SK-MEL-5 (cell line): ENCODE measurements around a stretch of chr11.

GRCh38 chr11:46342113-46342695 lies 5.1 kb upstream of the DGKZ start:
RAMPAGE:
- cytosol, long total RNA: no peak
- long total RNA: no peak
- nucleus, long total RNA: no peak

GRCh38 chr11:46348067-46348658 lies 900 bp downstream of the DGKZ start:
RAMPAGE:
- cytosol, long total RNA: no peak
- long total RNA: no peak
- nucleus, long total RNA: no peak

RAMPAGE:
- cytosol, long total RNA: no peak
- long total RNA: no peak
- nucleus, long total RNA: no peak
These were observed 4.8 kb downstream of the DGKZ start for GRCh38 chr11:46351599-46352854.

RAMPAGE:
- cytosol, long total RNA: no peak
- long total RNA: no peak
- nucleus, long total RNA: no peak
These were observed 11.6 kb downstream of the AMBRA1 start for GRCh38 chr11:46582043-46582734.

RAMPAGE:
- cytosol, long total RNA: no peak
- long total RNA: no peak
- nucleus, long total RNA: no peak
These were observed 6.9 kb downstream of the ARHGAP1 start for GRCh38 chr11:46693437-46694088.

GRCh38 chr11:46912485-46913309 lies 5.7 kb downstream of the LRP4 start:
RAMPAGE:
- cytosol, long total RNA: no peak
- long total RNA: no peak
- nucleus, long total RNA: no peak

RAMPAGE:
- cytosol, long total RNA: no peak
- long total RNA: no peak
- nucleus, long total RNA: no peak
These were observed 97.8 kb downstream of the ARFGAP2 start for GRCh38 chr11:47078801-47079345.

RAMPAGE:
- cytosol, long total RNA: no peak
- long total RNA: no peak
- nucleus, long total RNA: no peak
These were observed 23.3 kb downstream of the ARFGAP2 start for GRCh38 chr11:47153361-47153819.

RAMPAGE:
- cytosol, long total RNA: no peak
- long total RNA: no peak
- nucleus, long total RNA: no peak
These were observed 15.7 kb downstream of the ARFGAP2 start for GRCh38 chr11:47160729-47161698.

DNA sequence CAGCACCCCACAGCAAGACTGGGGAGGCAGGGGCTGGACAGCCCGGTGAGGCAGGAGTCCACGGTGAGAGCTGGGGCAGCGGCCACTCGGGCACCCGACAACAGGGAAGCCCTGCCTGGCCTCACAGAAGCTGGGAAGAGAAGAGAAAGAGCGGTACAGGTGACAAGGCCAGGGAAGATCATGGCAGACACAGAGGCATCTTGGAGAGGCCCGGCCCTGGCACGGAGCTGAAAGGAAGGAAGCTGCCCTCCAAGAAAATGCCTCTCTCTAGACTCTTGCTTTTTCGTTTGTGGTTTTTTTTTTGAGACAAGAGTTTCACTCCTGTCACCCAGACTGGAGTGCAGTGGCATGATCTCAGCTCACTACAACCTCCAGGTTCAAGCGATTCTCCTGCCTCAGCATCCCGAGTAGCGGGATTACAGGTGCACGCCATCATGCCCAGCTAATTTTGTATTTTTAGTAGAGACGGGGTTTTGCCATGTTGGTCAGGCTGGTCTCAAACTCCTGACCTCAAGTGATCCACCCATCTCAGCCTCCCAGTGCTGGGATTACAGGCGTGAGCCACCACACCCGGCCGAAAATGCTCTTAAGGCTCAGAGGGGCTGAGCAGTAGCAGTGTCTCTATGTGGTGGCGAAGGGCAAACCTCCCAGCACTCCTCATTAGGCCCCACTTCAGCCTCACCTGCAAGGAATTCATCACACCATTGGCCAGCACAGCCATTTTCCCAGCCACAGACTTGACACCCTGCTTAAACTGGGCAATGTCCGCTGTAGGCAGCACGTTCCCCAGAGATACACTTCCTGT lies 10.9 kb downstream of the ARFGAP2 start:
RAMPAGE:
- cytosol, long total RNA: no peak
- long total RNA: no peak
- nucleus, long total RNA: no peak

DNA sequence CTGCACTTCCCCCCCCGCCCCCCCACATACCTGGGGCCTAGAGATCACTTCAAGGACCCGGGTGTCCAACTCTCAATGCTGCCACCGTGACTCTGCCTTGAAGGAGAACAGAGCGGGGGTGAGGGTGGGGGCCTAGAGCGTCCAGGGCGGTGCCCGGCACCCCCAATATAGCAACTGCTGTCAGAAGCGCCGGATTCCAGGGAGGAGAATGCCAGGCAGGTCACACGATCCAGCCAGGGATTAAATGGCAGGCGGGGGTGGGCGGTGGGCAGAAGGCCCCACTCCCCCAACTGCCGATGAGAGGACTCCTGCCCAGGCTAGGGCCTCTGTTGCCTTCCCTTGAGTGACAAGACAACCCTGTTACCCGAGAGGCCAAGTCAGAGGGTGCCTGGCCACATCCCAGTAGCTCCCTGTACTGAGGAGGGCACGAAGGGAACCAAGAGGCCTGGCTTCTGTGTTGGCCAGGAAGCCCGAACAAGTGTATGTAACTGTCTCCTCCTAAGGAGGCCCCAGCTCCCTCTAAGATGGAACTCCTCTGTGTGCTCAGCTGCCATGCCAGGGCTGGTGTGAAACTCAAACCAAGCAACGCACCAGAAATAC lies 3.2 kb downstream of the PACSIN3 start:
RAMPAGE:
- cytosol, long total RNA: no peak
- long total RNA: no peak
- nucleus, long total RNA: no peak

DNA sequence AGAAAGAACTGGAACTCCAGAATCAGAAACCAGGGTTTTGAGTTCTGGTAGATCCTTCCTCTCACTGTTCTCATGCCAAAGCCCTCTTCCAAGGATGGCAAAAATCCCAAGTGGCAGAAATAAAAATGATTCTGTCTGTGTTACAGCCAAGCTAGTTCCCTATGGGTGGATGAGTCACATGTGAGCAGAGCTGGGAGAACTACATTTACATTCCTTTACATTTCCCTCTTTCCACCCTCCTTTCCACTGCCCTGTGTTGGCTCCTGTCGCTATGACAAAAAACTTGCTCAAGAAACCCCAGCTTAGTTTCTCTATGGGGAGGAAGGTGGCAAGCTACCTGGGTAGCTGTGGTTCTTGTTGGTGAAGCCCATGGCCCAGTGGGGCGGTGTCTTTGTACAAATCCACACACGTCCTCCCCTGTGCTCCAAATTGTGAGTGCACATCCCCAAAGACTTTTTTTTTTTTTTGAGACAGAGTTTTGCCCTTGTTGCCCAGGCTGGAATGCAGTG lies 10.1 kb upstream of the DDB2 start:
RAMPAGE:
- cytosol, long total RNA: no peak
- long total RNA: no peak
- nucleus, long total RNA: no peak

DNA sequence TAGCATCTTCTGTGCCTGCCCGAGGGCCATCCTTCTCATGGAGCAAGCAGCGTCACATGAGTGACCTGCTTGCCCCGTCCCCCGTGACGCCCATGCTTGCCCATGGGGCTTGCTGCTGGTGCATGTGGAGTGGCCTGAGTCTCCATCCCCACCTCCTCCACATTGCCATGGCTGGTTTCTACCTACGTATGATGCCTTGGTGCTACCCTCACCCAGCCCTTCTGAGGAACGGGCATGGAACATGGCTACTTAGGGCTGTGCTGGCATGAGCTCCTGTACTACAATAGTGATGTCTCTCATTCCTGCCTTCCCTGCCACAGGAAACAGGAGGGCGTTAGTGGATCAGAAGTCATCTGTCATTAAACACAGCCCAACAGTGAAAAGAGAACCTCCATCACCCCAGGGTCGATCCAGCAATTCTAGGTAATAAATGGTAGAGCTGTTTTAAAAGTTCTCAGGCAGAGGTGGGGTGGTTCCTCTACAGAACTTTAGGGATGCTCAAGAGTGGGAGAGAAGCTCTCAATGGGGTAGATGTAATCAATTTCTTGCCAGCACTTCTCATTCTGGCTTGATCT lies 31.4 kb downstream of the NR1H3 start:
RAMPAGE:
- cytosol, long total RNA: no peak
- long total RNA: no peak
- nucleus, long total RNA: no peak

DNA sequence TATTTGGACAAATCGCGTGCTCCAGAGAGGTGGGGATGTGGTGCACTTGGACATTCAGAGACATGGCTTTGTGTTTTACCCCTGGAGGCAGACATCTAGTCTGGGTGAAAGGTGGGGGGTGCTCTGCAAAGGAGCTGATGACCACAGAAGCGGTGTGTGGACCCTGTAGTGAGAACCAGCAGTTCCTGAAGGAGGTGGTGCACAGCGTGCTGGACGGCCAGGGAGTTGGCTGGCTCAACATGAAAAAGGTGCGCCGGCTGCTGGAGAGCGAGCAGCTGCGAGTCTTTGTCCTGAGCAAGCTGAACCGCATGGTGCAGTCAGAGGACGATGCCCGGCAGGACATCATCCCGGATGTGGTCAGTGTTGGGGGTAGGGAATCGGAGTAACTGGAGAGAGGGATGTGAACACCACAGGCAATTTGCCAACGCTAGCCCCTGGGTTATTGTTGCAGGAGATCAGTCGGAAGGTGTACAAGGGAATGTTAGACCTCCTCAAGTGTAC lies 32.0 kb downstream of the NR1H3 start:
RAMPAGE:
- cytosol, long total RNA: no peak
- long total RNA: no peak
- nucleus, long total RNA: no peak

DNA sequence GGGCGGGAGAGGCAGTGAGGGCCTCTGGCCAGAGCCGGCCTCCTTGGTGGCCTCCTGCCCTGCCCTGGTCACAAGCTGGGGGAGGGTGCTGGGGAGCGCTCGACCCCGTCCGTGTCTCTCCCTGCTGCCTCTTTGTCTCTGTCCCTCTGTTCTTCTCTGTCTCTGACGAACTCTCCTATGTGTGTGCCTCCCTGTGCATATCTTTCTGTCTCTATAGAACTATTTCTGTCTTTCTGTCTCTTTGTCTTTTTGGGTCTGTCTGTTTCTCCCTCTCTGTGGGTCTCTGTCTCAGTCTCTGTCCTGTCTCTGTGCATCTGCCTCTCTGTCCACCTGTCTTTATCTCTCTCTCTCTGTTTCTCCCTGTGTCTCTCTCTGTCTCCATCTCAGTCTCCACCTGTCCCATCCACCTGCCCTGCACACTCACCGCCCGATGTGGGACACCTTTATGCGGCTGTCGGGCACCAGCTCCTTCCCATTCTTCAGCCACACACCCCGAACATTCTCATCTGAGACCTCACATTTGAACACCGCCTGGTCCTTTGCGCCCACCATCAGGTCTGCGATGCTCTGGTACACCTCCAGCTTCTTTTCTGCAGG lies 10.8 kb downstream of the MYBPC3 start:
RAMPAGE:
- cytosol, long total RNA: no peak
- long total RNA: no peak
- nucleus, long total RNA: no peak

GRCh38 chr11:47351235-47352356 lies 906 bp downstream of the MYBPC3 start:
RAMPAGE:
- cytosol, long total RNA: no peak
- long total RNA: no peak
- nucleus, long total RNA: no peak

GRCh38 chr11:47376249-47377480 lies 1.7 kb downstream of the SPI1 start:
RAMPAGE:
- cytosol, long total RNA: no peak
- long total RNA: no peak
- nucleus, long total RNA: no peak

RAMPAGE:
- cytosol, long total RNA: no peak
- long total RNA: no peak
- nucleus, long total RNA: no peak
These were observed 902 bp downstream of the SPI1 start for GRCh38 chr11:47377481-47377808.

DNA sequence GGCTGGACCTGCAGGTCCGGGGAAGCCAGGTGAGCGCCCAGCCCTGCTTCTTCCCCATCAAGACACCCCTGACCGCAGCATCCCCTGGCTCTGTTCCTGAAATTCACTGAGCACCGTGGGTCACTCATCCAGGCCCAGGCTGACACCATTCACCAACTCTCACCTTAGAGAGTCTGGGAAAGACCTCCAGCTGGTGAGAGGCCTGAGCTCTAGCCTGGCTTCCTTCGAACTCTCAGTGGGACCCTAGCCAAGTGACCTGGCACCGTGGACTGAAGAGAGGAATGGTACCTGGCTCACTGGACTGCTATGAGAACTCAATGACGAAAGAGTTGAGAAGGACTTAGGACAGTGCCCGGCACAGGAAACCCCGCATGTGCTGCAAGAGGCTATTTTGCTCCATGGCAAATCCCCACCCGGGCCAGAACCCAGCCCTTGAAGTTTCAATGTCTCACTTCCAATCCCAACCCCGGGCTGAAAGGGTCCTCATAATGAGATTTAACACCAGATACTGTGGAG lies 556 bp upstream of the RAPSN start:
RAMPAGE:
- cytosol, long total RNA: no peak
- long total RNA: no peak
- nucleus, long total RNA: no peak

GRCh38 chr11:47488576-47489000 lies 39.7 kb upstream of the RAPSN start:
RAMPAGE:
- cytosol, long total RNA: no peak
- long total RNA: no peak
- nucleus, long total RNA: no peak